Glomerular endothelial cell (primary cell): ENCODE results near the genes CLEC17A, OR7A17, SYDE1 and ILVBL.

- RAMPAGE, long total RNA = no peak
Observed at GRCh38 chr19:14390446-14391220, 9.4 kb downstream of the ADGRE5 start.

GRCh38 chr19:14410728-14411250, 8.4 kb downstream of the DDX39A start:
- RAMPAGE, long total RNA = no peak

DNA sequence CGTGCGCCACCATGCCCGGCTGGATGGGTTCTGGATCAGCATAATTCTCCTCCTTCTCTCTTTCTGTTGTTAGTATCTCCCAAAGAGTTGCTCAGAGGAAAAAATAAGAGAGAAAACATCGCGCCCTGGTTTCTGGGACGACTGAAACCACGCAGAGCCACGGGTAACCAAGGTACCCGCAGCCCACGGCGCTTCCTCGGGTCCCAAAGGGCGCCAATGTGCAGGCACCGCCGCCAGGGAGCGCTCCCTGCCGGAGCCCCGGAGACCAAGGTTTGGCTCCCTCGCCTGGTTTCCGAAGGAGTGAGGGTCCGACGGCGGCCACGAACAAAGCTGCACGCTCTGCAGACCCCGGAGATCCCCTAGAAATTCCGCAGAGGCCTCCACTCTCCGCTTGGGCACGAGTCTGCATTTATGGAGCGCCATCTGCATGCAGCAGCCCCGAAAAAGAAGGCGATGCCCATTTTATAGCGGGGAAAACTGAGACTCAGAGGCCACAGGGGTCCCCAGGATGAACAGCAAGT, 1.2 kb upstream of the PKN1 start:
- RAMPAGE, long total RNA = no peak

DNA sequence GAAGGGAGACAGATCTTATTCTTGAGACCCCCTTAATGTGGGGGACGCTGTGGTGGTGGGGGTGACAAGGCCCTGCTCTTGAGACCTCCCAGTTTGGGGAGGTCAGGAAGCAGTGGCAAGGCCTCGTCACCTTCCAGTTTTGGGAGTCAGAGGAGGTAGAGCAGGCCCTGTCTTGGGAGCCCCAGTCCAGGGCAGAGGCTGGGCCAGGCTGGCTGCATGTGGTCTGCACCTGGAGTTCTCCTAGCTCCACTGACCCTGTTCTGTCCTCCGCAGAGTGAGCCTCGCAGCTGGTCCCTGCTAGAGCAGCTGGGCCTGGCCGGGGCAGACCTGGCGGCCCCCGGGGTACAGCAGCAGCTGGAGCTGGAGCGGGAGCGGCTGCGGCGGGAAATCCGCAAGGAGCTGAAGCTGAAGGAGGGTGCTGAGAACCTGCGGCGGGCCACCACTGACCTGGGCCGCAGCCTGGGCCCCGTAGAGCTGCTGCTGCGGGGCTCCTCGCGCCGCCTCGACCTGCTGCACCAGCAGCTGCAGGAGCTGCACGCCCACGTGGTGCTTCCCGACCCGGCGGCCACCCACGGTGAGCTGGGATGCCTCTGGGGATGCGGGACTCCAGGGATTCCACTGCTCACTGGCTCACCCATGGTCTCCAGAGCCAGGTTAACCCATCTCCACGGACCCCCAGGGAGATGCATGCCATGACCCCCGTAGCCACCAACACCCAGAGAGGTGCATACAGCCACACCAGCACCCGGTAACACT, 7.9 kb downstream of the PKN1 start:
- RAMPAGE, long total RNA = no peak

DNA sequence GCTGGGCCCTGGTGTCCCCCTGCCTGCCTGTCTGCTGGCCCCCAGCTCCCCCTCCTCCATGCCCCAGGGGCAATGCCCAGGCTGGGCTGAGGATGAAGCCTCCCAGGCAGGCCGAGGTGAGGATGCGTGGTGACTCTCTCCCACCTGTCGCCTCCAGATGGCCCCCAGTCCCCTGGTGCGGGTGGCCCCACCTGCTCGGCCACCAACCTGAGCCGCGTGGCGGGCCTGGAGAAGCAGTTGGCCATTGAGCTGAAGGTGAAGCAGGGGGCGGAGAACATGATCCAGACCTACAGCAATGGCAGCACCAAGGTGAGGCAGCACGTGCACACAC, 10.2 kb downstream of the PKN1 start:
- RAMPAGE, long total RNA = no peak

DNA sequence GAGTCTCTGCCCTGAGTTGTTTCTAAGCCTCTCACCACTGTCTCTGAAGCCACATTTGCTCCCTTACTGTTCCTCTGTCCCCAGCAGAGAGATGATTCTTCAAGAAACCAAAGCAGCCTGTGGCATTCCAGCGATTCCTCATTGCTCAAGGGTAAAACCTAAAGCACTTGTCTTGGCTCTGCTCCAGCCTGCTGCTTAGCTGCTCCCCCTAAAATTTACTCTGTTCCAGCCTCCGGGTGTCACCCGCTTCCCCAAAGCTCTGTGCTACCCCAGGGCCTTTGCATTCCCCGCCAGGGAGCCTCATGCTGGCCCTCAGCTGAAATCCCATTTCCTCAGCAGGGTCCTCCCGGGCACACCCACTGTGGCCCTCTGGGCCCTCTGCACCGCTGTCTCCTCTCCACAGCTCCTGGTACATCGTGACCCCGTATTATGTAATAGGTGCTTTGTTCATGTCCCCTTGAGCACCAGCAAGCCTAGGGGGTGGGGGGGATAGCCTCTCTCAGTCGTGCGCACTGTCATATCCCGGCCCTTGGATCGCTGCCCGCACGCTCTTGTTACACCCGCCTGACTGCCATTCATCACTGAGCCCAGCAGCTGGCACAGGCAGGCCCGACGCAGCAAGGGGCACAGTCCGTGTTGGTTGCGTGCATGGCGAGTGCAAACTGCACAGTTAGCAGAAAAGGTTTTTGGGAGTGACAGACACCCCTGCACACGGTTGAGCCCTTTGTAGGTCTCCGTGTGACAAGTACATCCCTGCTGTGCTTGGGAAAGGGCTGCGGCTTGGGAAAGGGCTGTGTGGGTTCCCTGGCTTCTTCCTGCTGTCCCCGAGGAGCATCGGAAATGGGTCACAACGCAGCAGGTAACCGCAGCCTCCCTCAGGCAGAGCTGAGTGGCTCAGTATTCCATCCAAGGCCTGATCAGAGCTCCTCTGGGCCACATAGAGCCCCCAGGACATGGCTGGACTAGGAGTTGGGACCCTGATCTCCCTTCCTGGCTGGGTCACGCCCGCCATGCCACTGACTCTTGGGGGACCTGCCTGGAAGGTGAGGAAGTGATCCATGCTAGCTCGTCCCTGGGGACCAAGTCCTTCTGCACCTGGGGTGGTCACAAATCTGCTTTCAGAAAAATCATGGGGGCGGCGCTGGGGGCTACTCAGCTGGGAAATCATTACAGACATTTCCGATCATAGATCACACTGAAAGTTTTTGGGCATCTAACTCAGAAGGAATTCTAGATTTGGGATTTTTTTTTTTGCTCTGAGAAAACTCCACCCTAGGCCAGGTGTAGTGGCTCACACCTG, 16.1 kb downstream of the TECR start:
- RAMPAGE, long total RNA = no peak

DNA sequence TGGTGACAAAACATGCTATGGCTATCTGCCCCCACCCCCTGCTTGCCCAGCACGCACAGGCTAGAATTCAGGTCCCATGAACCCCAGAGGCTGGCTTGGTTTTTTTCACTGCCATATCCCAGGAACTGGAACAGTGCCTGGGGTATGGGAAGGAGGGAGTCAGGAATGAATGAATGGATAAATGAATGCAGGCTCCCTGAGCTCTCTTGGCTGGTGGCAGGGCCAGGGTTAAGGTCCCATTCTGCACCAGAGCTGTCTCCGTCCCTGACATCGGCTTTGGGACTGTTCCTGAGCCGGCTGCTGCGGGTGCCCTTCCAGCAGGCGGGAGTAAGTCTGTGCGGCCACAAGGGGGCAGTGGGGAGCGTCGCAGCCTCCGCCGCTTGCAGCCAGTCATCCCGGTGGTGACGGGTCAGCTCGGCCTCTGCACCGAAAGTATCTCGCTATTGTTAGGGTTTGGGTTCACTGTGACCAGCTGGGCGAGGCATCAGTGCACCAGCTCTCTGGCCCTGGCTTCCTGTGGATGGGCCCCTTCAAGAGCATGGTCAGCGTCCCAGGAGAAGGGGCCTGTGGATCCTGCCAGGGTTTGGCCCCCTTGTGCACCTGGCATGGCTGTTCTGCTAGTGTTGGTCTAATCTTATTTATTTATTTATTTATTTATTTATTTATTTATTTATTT, 15.2 kb downstream of the NDUFB7 start:
- RAMPAGE, long total RNA = no peak

GRCh38 chr19:14582787-14583357, at the start of gene CLEC17A:
TSS of gene CLEC17A (plus strand) at chr19:14583084.
- RAMPAGE, long total RNA = no peak

GRCh38 chr19:14885862-14886348, at the start of gene OR7A17:
TSS of gene OR7A17 (minus strand) at chr19:14886132.
- RAMPAGE, long total RNA = no peak

DNA sequence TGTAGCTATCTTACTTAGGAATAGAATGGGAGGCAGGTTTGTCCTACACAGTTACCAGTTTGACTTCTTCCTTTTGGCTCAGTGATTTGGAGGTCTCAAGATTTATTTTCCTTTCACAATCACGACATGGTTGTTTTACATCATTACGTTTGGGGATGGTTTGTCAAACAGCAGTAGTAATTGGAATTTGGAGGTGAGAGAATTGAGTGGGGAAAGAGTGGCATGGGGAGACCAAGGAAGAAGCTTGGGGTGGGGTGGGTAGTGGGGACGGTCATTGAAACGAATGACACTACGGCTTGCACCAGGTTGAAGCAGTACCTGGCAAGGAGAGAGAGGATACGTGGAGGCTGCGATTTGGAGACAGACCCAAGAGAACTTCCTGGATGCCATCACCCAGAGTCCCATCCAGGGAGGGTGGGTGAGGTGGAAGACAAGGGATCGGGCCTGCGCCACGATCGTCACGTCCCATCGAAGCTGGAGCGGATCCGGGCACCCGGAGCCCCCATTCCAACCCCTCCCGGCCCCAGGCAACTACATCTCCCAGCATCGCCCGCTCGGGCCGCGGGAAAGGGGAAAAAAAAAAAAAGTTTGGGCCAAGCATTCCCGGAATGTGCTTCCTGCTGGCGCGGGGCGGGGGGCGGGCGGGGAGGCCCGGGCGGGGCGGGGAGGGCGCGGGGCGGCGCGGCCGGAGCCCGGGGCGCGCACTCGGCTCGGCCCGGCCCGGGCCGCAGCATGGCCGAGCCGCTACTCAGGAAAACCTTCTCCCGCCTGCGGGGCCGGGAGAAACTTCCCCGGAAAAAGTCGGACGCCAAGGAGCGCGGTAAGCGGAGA, at the start of gene SYDE1:
Gene SYDE1 (plus strand): TSS at position 700 of the 831 bp plus-strand sequence.
- RAMPAGE, long total RNA = no peak

GRCh38 chr19:15107533-15108508, 620 bp downstream of the SYDE1 start:
- RAMPAGE, long total RNA = no peak

DNA sequence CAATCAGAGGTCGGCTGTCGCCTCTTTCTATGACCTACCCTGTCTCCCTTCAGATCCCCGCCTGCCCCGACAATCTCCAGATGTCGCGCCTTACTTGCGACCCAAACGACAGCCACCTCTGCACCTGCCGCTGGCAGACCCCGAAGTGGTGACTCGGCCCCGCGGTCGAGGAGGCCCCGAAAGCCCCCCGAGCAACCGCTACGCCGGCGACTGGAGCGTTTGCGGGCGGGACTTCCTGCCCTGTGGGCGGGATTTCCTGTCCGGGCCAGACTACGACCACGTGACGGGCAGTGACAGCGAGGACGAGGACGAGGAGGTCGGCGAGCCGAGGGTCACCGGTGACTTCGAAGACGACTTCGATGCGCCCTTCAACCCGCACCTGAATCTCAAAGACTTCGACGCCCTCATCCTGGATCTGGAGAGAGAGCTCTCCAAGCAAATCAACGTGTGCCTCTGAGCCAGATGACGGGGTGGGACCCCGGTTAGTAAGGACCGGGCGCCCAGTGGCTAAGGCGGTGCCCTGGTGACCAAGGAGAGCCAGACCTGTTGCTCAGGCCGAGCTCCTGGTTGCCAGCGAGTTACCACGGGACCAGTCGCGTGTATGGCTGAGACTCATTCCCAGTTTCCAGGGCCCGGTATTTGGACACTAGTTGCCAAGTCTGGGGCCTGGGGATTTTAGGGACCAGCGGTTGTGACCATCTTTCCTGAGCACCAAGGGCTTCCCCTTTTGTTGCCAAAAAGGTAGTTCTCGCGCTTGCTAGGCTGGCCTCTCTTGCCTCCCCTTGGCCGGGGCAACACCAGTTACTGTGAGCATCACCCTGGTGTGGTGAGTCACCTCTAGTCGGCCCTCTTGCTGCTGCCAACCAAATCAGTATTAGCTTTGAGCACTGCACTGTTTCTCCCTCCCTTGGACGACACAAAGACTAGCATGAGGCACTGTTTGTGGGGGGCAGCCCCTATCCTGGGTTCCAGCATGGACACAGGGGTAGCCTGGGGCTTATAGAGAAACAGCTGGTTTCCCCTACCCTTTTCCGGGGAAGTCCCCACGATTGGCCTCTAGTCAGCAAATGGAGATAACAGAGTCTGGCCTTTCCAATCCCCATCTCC, 6.7 kb downstream of the SYDE1 start:
- RAMPAGE, long total RNA = no peak

DNA sequence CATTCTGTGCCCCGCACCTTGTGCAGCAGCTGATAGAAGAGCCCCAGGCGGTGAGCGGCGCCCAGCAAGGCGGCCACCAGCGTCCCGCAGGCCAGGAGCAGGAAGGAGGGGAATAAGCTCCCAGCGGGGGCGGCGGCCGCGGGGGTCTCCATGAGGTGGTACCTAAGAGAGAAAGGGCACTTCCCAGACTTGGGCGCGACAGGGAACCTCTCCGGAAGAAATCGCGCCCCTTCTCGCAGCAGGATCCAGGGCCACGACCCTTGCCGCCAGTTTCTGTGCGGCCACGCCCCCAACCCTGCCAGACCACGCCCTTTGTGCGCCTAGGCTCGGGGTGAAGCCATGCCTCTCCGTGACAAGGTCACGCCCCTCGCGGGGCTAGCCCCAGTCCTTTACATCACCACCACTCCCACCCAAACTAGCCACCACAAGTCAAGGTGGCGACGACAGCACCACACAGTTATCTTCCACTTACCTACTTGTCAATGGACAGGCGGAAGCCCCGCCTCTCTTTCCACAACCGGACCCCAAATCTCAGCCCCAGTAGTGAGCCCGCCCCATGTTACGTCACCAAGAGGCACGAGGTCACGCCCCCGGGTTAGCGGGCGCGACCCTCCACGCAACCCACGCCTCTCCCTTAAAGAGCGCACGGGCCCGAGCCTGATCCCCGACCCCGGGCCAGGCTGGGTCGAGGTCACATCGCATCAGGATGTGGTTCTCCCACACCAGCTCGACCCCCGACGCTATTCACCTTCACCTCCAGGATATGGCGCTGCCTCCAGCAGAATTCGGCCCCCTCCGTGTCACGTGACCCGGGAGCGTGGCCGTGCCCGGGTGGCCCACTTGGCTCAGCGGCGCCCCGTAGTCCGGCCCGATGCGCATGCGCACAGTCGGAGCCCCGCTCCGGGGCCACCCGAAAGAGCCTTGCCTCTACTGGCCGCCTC, at the start of gene ILVBL:
Gene ILVBL (minus strand): TSS at position 879 of the 941 bp plus-strand sequence.
- RAMPAGE, long total RNA = no peak

DNA sequence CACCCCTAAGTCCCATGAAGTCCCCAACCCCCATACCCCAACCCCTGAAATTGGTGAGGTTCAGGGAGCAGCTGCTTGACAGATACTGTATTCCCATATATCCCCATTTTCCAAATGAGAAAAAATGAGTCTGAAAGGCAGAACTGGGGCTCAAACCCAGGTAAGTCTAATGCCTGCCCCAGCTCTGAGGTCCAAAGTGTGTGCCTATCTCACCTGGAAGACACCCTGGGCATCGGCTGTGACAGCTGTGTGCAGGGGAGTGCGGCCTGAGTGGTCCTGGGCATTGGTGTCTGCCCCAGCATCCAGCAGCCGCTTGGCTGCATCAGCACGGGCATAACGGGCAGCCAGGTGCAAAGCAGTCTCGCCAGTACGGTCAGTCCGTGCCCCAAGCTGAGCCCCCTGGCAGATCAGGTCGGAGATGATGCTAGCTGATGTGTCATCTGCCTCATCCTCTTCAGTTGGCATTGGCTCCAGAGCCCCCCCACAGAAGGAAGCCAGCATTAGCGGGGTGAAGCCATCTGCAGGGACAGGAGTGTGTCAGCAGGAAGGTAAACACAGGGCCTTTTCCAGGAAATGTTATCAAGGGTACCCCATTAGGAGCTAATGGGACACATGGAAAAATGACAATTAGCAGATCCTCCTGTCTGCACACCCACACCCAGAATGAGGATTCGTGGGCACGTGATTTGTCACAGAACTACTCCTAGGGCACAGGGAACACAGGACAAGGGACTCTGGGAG, 35.1 kb downstream of the NOTCH3 start:
- RAMPAGE, long total RNA = no peak

GRCh38 chr19:15210107-15210775, 9.4 kb upstream of the NOTCH3 start:
- RAMPAGE, long total RNA = no peak

GRCh38 chr19:15239400-15240143, 7.3 kb upstream of the EPHX3 start:
- RAMPAGE, long total RNA = no peak

GRCh38 chr19:15253508-15254345, 21.5 kb upstream of the EPHX3 start:
- RAMPAGE, long total RNA = no peak

- RAMPAGE, long total RNA = no peak
Observed at GRCh38 chr19:15256052-15256472, 23.8 kb upstream of the EPHX3 start.

DNA sequence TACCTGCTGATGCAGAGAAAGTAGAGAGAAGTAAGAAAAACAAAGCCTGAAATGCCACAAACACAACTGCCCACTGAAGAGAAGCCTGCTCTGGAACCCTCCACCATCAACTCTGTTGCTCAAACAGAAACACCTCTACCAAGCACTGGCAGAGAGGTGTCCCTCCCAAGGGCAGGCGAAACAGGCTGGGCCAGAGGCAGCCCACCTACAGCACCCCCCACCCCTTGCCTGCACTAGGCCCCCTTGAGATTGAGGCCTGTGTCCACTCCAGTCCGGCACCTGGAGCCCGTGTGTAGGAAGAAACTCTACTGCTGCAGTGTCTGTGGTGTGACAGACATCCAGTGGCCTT, 28.1 kb upstream of the EPHX3 start:
- RAMPAGE, long total RNA = no peak

DNA sequence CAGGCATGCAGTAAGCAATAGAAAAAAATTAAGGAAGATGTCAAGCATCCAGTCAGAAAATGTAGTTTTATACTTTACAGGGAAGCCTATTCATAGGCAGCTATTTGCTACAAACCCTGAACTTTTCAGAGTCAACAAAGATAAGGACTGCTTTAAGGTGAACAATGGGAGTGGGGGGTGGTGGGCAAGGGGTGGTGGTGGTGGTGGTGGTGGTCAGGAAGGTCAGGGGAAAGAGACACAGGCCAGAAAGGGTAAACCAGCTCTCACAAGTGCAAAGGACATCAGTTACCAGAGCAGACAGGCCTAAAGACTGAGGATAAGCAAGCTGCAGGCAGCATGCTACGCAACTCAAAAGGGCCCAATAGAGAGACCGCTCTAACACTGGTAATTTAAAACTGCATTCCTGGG, 14.9 kb downstream of the BRD4 start:
- RAMPAGE, long total RNA = no peak